Tongue (tissue), 2 donors: ENCODE measurements around a stretch of chr14.

DNA sequence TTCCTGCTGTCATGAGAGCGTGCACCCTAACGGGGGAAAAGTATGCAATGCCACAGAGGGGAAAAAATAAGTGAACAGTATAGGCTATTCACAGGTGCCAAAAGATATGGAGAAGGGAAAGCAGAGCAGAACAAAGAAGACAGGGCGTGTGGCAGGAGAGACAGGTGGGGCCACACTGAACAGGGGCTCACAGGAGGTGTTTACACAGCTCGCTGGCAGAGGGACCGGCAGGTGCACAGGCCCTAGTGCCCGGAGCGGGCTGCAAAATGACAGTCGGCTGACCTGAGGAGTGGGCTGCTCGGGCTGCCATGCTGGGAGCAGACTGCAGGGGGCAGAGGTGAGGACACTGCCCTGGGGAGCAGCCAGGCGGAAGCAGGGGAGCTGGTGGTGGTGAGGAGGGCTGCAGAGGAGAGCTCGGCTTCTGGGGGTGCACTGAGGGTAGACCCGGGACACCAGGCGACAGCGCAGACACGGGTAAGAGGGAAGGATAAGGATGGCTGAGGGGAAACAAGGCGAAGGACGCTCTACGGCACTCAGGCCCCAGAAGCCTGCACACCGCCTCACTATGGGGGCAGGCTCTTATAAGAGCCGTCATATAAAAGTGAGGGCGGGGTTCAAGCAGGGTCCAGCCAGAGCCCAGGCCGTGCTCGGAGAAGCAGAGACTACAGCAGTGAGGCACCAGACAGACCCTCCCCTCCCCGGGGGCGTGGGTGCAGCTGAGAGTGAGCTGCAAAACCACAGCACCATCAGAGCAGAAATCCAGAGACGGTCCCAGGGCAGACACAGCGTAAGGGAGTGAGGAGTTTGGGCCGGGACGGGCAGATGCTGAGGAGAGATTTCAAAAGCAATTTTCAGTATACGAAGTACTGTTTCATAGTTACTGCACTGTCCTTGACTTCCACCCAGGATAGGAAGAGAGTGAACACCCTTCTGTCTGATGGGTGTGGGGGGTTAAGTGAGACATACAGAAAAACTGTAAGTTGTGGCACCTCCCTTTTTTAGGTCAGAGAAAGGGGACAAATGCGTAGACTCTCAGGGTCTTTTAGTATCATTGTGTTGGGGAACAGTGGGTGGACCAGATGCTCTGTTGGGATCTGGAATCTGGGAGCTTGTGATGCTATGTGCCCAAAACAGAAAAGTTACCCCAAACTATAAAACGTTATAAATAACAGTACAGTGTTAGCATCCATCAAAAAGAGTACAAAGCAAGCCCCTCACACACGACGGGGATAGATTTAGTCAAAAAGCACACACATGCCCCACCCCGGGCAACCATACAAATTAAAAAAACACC, 62.4 kb downstream of the CCDC88C start:
- RAMPAGE, long total RNA, result no peak

- RAMPAGE, long total RNA, result no peak
These were observed 42.9 kb downstream of the CCDC88C start for GRCh38 chr14:91374390-91375360.

GRCh38 chr14:91387539-91387966, 30.1 kb downstream of the CCDC88C start:
- RAMPAGE, long total RNA, result no peak

- RAMPAGE, long total RNA, result no peak
These were observed 63.5 kb upstream of the PPP4R3A start for GRCh38 chr14:91573666-91573899.

GRCh38 chr14:91785077-91785461, 53.2 kb upstream of the CATSPERB start:
- RAMPAGE, long total RNA, result no peak

GRCh38 chr14:91890220-91890719, 22.9 kb upstream of the TC2N start:
- RAMPAGE, long total RNA, result no peak

DNA sequence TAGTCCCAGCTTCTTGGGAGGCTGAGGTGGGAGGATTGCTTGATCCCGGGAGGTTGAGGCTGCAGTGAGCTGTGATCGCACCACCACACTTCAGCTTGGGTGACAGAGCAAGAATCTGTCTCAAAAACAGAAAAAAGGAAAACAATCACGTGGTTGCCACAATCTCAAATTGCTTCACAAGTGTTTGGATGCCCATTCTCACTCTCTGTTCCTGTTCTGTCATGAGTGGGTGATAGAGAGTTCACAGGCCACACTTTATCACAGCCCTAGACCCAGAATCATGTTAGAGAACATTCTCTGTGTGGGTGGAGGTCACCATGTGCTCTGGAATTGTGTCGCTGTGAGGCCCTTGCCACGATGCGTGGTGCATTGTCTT, 91.6 kb downstream of the SLC24A4 start:
- RAMPAGE, long total RNA, result no peak

DNA sequence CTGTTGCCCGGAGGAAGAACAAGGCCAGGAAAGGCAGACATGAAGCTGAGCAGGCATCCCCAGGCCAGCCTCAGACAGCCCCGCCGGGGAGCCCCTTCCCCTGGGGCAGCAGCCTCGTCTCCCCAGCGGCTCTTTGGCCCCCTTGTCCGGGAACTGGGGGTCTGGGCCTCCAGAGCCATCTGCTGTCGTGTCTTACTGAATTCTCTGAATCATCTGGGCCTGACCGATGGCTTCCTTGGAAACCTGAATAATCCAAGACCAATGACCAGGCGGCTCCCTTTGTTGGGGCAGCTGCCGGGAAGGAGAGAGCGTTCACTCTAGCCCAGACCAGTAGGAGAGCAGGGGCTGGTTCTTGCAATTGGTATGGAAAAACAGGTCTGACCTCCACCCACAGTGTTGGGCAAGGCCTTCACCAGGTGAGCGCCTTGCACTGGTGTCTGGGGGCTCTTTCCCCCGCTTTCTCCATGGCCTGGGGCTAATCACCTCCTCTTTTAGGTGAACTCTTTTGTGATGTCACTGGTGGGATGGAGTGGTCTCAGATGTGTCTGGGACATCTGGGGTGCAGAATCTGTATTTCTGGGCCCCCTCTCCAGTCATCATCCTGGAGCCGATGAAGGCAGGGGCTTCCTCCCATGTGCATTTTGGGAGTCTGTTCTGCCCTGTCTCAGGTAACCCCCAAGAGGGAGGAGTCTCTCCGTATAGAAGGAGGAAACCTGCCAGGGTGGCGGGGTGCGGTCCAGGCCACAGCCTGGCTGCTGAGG, 63.7 kb upstream of the RIN3 start:
- RAMPAGE, long total RNA, result no peak

DNA sequence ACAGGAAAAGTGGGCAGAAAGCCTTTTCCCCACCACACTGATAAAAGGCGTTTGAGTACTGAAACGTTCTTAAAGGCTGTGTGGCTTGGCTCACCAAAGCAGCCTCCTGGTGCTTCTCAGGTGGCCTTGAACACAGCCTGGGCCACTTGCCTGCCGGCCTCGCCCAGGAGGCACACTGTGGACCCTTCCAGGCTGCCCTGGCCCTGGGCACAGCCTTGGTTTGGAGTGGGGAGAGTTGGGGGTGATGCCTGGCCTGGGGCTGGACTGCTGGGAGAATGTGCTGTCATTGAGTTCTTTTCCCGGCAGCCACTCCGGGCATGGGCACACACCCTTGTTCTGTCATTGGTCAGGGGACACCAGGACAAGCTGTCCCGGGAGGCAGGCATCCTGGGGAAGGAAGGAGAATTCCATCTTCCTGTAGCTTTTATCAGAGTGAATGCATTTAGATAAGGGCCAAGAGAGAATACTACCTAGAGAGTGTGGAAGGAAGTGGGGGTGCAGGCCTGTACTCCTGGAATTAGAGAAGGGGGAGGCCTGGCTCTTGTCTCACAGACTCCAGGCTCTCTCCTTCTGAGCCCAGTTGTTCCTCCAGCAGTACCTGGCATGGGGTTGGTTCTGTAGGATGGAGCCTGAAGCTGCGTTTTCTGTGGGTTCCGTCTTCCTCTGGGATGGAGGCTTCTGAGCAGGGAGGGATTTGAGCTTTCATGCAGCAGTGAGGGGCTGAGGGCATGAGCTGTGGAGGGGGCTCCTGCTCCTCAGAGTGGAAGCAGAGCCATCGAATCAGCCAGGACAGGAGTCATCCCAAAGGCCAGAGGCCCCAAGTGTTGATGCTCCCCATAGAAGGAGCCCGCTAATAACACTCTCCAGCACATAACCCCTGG, 61.7 kb upstream of the RIN3 start:
- RAMPAGE, long total RNA, result no peak

GRCh38 chr14:92511405-92511967, 2.1 kb upstream of the RIN3 start:
- RAMPAGE, long total RNA, result no peak

DNA sequence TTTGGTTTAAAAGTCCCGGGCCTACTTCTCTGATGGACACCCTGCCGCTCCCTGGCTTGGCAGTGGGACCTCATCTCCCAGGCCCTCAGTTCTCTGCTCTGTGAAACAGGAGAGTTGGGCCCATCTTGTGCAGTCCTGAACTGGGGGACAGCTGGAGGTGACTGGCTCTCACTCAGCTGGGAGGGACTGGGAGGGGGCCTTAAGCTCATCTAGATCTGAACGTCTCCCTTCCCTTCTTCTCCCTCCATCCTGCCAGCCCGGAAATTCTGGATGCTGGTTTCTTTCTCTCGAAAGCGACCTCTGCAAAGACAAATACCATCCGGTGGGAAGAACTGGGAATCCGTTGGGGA, 1.3 kb downstream of the RIN3 start:
- RAMPAGE, long total RNA, result no peak

DNA sequence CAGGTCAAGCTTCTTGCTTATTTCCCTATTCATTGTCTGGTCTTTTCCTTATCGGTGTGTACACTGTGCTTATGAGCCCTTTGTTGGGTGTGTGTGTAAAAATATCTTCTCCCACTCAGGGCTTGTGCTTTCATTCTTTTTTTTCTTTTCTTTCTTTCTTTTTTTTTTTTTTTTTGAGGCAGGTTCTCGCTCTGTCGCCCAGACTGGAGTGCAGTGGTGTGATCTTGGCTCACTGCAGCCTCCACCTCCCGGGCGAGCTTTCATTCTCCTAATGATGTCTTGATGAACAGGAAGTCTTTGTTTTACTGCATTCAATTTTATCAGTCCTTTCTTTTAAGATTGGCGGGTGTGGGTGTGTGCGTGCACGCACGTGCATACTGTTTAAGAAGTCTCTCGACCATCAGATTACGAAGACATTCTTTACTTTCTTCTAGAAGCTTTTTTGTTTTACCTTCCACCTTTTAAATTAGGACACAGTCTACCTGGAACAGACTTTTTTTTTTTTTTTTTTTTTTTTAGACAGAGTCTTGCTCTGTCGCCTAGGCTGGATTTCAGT, 21.7 kb downstream of the RIN3 start:
- RAMPAGE, long total RNA, result no peak

DNA sequence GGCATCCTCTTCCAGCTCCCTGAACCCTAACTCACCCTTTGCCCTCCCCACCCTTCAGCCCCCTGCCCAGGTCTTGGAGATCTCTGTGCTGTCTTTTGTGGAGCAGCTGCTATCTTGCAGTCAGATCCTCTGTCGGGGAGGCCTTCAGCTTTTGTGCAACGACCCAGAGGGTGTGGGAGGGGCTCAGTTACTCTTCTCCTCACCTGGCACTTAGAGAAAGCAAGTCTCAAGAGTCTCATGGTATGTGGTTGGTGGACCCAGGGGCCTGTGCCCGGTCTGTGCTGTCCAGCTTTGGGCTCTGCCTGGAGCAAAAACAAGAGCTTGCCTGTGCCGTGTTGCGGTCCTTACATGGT, 89.7 kb downstream of the RIN3 start:
- RAMPAGE, long total RNA, result no peak

GRCh38 chr14:92638875-92639252, 109.6 kb downstream of the LGMN start:
- RAMPAGE, long total RNA, result no peak

- RAMPAGE, long total RNA, result no peak
These were observed 79.2 kb downstream of the LGMN start for GRCh38 chr14:92669046-92669767.

GRCh38 chr14:92687505-92688663, 60.5 kb downstream of the LGMN start:
- RAMPAGE, long total RNA, result no peak

- RAMPAGE, long total RNA, result no peak
These were observed 29.3 kb downstream of the LGMN start for GRCh38 chr14:92719143-92719441.

DNA sequence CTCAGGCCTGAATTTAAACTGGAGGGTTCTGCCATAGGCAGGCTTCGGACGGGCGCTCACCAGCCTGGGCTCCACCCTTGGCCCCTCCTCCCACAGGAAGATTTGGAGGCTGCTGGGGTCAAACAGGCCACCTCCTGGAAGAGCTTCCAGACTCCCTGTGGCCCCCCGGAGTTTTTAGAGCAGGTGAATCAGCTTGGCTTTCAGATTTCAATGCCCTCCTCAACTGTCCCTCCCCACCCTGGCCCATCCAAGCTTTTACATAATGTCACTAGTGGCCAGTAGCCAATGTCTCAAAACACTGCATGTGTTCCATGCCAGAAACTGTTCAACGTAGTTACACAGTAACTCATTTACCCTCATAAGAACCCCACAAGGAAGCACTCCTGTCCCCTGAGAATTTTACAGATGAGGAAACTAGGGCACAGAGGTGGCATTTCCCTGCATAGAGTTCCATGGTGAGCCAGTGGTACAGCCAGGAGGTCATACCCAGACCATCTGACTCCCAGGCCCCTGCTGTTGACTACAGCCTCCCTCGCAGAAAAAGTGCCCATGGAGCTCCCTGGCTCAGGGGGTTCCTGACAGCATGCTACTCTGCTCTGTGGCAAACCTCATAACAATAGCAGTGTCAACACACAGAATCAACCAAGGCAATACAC, 41.8 kb downstream of the CHGA start:
- RAMPAGE, long total RNA, result no peak

DNA sequence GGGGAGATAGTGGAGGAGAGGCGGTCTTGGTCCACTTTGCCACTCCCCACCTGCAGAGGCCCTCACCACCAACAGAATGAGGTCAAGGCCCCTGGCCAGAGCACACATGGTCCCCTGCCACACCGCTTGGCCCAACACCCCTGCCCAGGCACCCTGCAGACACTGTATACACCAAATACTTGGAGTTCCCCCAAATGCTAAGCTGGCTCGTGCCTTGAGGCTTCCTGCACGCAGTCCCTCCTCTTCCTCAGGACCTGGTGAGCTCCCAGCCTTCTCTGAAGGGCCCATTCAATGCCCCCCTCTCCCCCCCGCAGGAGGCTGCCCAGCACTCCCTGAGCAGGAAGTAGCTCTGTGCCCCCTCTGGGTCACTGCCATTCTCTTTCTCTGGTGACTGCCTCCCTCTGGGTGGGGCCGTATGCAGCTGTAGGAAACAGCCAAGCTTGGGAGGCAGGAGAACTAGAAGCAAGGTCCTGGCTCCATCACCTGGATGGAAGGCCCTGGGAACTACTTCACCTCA, 75.3 kb downstream of the ITPK1 start:
- RAMPAGE, long total RNA, result no peak

- RAMPAGE, long total RNA, result no peak
These were observed 70.5 kb downstream of the ITPK1 start for GRCh38 chr14:93045008-93045756.